Measurements from ENCODE around the genes ZNF574, POU2F2, ZNF526, CIC, PAFAH1B3 and PINLYP.

- PRO-cap, result bidirectional peak, plus-strand start at chr19:42076156, minus-strand start at chr19:42075842
These were observed at the start of gene ZNF574 for GRCh38 chr19:42075997-42076971. TSS of gene ZNF574 (plus strand) at chr19:42076166.

GRCh38 chr19:42098683-42099267, 22.8 kb downstream of the ZNF574 start:
- PRO-cap, result no peak

- PRO-cap, result no peak
These were observed at the start of gene POU2F2 for GRCh38 chr19:42132202-42132972. TSS of gene POU2F2 (minus strand) at chr19:42132446.

GRCh38 chr19:42175841-42176520, 41.5 kb downstream of the DEDD2 start:
- PRO-cap, result no peak

GRCh38 chr19:42195126-42195326, 22.5 kb downstream of the DEDD2 start:
- PRO-cap, result no peak

DNA sequence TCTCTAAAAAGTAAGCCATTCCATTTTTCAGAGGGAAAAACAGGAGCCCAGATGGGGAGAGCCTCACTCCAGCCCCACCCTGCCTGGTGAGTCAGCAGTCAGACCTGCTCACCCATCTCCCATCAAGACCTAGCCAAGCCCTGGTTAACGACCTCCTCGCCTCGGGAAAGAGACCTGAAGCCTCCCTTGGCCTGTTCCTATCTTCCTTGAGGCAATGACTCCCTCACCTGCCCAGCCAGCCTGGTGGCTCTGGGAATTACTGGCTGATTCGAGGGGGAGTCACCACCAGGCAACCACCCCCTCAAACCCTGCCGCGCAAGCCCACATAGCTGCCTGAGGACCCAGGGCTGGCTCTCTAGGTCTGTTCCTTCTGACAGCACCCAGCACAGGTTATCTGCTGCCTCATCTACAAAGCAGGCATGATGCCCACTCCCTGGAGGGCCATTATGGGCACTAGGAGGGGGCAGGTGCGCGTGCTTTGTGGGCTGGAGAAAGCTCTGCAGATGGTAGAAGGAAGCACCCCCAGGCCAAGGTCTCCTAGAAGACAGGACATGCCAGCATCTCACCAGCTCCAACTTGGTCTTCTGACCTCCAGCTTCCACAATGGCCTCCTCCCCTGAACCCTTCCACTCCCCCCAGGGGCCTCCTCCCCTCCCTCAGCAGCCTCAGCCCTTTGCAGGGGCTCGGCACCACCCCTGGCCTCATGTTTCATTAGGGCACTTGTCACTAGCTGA, 10.5 kb downstream of the DEDD2 start:
- PRO-cap, result no peak

GRCh38 chr19:42219643-42220695, at the start of gene ZNF526:
TSS of gene ZNF526 (plus strand) at chr19:42220312.
- PRO-cap, result bidirectional peak, plus-strand start at chr19:42220296, minus-strand start at chr19:42220168; unidirectional peak, plus-strand start at chr19:42220497

DNA sequence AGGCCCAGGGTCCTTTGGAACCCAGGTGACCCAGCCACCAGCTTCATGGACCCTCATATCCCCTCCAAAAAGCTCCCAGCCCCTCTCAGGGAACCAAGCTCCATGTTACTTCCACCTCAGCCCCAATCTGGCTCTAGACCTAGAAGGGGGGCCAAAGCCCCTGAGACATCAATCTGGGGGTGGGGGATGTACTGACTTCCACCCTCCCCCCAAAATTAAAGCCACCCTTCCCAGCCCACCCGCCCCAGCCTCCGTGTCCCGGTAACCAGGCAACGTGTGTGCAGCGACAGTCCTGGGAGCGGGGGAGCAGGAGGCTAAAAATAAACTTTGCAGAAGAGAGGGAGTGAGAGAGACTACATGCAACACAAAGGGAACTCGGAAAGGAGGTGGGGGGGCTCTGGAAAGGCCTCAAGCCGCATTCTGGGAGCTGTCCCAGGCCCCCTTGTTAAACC, 2.8 kb downstream of the ERF start:
- PRO-cap, result unidirectional peak, plus-strand start at position 332 of the sequence

- PRO-cap, result bidirectional peak, plus-strand start at chr19:42268551, minus-strand start at chr19:42268262; unidirectional peak, plus-strand start at chr19:42269198; unidirectional peak, plus-strand start at chr19:42269272
These were observed at the start of gene CIC for GRCh38 chr19:42268393-42269372. TSS of gene CIC (plus strand) at chr19:42269252.

GRCh38 chr19:42291114-42291871, 10.6 kb upstream of the PRR19 start:
- PRO-cap, result no peak

DNA sequence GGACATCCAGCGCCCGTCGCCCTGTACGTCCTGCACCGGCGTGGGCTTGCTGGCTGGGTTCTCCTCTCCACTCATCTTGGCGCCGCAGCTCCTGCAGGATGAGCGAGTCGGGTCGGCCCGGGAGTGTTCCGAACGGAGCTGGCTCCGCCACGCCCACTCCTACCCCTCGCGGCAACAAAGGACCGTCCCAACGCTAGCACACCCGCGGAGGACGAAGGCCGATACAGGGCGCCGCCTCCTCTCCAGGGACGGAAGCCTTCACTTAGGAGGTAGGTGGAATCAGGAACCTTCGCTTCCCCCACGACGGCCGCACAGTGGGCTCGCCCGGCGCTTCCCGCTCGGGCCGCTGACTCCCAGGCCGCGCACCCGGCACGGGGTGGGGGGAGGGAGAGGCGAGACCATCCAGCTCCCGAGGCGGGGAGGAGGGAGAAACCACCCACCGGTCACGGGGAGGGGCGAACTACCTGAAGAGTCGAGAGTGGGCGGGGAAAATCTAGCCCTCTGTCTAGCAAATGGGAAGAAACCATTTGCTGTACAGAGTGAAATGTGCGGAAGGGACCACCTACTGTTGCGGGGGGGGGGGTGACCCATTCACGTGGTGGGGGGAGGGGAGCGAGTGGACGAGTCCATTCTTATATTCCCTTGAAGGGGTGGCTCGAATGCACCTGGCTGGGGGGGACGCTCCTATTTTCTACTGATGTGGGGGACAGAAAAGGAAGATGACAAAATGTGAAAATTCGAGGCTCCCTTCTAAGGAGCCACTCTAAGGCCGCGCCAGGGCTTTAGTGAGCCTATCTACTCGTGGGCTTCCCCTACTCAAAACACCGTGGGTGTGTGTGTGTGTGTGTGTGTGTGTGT, at the start of gene PAFAH1B3:
PAFAH1B3 (minus strand) TSS at position 390 of the 858 bp plus-strand sequence.
- PRO-cap, result no peak

- PRO-cap, result no peak
These were observed 26.5 kb downstream of the CNFN start for GRCh38 chr19:42363559-42363986.

DNA sequence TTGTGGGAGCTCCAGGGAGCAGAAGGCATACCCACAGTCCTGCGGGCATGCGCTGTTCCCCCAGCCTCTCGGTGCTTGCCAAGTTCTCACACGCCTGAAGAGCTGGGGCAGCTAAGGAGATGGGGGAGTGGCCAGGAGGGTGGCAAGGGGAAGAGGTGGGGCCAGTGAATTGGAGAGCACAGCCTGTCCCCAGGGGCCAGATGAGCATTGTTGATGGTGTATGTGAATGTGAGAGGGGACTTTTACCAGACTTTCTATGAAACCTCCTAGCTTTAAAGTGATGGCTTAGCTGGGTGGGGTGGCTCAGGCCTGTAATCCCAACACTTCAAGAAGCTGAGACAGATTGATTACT, 24.9 kb downstream of the CNFN start:
- PRO-cap, result no peak

GRCh38 chr19:42396289-42396736, 6.2 kb upstream of the CNFN start:
- PRO-cap, result no peak

DNA sequence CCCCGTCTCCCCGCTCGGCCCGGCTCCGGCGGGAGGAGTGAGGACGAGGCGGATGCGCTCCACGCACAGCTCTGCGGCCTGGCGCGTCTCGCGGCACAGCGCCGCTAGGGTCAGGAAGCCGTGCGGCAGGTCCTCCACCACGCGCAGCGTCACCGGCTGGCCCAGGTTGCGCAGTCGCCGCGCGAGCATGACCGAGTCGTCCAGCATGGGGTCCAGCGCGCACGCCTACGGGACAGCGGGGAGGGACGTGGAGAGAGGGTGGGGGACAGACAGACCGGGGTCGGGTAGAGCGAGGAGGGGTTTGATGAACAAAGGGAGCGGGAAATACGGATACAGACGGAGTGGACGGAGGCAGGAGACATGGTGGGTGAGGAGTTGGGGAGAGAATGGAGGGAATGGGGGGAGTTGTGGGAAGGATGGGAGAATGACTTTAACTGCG, 11.8 kb upstream of the CNFN start:
- PRO-cap, result unidirectional peak, minus-strand start at position 39 of the sequence; unidirectional peak, minus-strand start at position 73 of the sequence; unidirectional peak, minus-strand start at position 90 of the sequence; unidirectional peak, minus-strand start at position 163 of the sequence

- PRO-cap, result bidirectional peak, plus-strand start at chr19:42423784, minus-strand start at chr19:42423542
These were observed 4.0 kb downstream of the LIPE start for GRCh38 chr19:42422862-42423851.

GRCh38 chr19:43325567-43326002, 27.9 kb upstream of the CD177 start:
- PRO-cap, result no peak

- PRO-cap, result no peak
These were observed 9.8 kb downstream of the LYPD3 start for GRCh38 chr19:43455545-43455986.

- PRO-cap, result no peak
These were observed 5.4 kb downstream of the PHLDB3 start for GRCh38 chr19:43499129-43499594.

DNA sequence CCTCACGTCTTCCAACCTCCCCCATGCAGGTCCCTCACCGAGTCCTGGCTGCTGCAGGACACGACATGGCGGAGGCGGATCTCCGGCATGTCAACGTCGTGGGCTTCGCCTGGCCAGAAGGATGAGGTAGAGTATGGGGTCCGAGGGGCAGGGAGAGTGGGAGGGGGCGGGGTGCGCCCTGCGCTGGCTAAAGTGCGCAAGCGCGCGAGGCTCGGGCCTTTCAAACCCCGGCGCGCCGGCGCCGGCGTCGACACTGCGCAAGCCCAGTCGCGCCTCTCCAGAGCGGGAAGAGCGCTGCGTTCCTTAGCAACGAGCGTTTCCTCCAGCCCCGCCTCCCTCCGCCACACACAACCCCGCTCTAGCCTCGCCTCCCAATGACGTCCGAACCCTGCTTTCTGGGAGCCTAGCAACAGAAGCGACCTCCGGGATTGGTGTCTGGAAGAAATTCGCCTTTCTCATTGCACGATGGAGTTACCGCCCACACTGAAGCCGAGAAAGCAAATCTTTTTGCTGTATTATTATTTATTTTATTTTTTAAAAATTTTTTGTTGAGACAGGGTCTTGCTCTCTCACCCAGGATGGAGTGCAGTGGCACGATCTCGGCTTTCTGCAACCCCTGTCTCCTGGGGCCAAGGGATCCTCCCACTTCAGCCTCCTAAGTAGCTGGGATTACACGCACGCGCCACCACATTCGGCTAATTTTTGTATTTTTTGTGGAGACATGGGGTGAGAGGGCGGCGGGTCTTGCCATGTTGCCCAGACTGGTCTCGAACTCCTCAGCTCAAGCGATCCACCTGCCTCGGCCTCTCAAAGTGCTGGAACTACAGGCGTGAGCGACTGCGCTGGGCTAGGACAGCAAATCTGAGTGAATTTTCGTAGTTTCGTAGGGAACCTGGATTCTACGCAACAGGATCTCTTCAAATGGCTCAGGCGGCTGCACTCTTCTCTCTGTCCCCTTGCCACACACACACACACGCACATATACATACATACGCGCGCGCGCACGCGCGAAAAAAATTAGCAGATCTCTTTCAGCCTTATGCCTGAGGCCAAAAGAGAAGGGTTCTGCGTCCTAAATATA, at the start of gene PINLYP:
PINLYP (plus strand) TSS at position 432 of the 1,081 bp plus-strand sequence.
- PRO-cap, result unidirectional peak, minus-strand start at position 958 of the sequence

All from anterior vena cava (tissue), 1 donor.